ENCODE measurements around the genes CCL28 and NNT.

GRCh38 chr5:42798036-42798711, 13.5 kb downstream of the SELENOP start:
- PRO-cap, result no peak

GRCh38 chr5:42800735-42801332, 10.9 kb downstream of the SELENOP start:
- PRO-cap, result no peak

DNA sequence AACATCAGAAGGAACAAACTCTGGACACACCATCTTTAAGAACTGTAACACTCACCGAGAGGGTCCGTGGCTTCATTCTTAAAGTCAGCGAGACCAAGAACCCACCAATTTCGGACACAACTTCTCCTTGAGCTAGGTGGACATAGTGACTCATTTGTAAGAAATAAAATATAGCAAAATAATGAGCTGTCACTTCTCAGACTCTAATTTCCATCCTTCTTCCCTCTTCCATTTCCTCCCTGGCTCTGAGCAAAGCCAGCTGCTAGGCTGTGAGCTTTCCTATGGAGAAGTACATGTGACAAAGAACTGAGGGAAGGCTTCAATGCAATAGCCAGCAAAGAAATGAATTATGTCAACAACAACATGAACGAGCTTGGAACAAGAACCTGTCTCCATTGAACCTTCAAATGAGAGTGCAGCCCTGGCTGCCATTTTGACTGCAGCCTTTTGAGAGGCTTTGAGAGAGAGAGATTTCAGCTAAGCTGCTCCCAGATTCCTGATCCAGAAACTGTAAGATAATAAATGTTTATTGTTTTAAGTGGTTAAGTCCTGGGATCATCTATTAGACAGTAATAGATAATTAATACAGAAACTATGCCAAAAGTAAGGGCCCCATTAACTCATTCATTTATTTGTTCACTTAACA, 26.0 kb upstream of the SELENOP start:
- PRO-cap, result no peak

DNA sequence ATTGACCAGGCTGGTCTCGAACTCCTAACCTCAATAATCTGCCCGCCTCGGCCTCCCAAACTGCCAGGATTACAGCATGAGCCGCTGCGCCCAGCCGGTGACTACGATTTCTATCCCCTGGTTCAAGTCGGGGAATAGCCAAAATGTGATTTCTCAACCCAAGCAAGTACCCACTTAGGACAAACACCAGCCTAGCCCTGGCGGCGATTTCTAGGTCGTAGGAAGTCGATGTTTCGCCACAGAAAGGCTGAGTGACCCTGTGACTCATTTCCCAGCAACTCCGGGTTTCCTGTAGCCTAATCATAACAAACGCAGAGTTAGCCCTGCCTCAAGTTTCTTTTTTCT, 47.0 kb downstream of the ANXA2R start:
- PRO-cap, result bidirectional peak, plus-strand start outside the sequence, minus-strand start at position 227 of the sequence

GRCh38 chr5:43041214-43041383, 980 bp upstream of the ANXA2R start:
- PRO-cap, result no peak

GRCh38 chr5:43041643-43042425, 1.7 kb upstream of the ANXA2R start:
- PRO-cap, result bidirectional peak, plus-strand start at chr5:43042031, minus-strand start at chr5:43041754; bidirectional peak, plus-strand start at chr5:43042617, minus-strand start at chr5:43042351

DNA sequence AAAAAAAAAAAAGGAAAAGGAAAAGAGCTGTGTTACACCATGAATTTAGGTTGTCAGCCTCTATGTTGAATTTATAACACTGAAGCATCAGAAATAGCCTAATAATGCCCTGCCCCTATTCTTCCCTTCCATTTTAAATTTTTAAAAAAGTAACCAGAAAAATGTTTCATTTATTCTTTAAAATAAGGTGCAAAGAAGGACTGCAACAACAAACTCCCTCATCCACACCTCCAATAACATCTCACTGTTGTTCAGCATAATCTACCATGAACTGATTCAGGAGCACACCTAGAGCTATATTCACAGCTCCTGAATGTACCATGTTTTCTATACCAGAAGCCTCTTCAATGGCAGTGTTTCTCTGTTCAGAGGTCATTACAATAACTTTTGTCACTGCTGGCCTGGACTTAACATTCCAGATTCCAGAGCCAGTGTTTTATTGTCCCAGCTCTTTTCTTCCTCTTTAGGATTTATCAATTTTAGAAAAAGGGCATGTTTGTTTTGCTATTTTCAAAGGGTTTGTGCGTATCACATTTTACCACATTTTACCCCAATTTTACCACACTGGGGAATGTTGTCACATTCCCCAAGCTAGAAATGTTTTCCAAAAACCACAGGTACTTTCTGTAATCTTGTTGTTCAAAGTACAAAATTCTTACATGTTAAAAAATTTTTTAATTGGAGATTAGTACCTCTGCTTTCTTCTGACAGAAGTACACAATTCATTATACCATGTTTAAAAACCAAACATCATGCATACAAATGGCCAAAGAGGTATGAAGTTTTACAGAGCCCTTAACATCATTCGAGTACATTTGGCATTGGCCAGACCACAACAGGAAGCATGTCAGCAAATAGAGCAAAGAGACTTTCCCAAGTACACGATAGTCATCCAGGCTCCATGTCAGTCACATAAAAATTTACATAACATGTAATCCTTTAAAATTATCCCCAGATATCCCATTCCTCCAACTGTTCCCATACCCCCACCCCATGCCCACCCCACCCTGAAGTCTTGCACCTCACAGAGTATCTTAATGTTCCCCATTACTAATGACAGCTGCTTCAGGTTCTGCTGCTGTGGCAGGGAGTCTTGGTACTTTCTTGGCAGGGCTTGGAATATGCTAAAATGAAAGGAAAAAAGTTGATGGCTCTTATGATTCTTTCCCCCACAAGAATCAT, 22.7 kb downstream of the HMGCS1 start:
- PRO-cap, result no peak

GRCh38 chr5:43412080-43412616, at the start of gene CCL28:
TSS of gene CCL28 (minus strand) at chr5:43412391.
- PRO-cap, result no peak

DNA sequence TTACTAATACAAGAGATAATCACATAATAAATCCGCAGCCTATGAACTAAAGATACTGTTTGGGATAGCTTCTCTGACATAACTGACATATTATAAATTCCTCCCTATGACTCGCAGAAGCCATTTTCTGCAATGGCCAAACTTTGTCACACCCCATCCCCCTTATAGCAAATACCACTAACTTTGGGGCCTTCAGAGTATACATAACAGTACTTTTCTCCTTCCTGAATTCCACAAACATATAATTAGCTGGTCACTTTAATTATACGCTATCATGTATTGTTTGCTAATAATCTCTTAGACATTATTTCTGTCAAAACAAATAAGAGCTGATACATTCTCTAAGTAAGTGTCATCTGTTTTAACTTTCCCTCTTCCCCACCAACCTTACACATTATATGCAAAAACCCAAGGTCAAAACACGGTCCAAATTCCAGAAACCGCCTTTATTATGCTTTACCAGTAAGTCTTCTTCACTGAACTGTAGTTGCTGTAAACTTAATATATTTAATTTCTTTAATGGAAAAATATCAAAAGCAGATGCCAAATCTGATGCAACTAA, 994 bp downstream of the TMEM267 start:
- PRO-cap, result no peak

DNA sequence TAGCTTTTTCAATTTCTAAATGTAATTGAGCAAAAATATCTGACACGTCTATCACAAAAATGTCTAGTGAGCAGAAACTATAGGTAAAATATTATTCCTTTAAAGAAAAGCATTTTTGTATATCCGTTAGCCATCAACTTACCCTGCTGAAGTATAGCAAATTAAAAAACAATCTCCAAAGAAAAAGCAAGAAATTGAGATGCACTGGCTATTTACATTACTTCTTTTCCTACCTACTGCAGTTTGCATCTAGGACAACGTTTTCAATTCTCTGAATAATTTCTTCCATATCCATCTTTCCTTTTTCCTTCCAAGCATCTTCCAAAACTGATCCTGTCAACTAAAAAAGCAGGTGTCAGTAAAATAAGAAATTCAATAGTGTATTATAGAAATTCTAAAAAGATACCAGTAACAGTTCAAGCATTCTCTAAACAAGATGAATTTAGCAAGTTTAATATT, 20.4 kb upstream of the C5orf34 start:
- PRO-cap, result no peak

DNA sequence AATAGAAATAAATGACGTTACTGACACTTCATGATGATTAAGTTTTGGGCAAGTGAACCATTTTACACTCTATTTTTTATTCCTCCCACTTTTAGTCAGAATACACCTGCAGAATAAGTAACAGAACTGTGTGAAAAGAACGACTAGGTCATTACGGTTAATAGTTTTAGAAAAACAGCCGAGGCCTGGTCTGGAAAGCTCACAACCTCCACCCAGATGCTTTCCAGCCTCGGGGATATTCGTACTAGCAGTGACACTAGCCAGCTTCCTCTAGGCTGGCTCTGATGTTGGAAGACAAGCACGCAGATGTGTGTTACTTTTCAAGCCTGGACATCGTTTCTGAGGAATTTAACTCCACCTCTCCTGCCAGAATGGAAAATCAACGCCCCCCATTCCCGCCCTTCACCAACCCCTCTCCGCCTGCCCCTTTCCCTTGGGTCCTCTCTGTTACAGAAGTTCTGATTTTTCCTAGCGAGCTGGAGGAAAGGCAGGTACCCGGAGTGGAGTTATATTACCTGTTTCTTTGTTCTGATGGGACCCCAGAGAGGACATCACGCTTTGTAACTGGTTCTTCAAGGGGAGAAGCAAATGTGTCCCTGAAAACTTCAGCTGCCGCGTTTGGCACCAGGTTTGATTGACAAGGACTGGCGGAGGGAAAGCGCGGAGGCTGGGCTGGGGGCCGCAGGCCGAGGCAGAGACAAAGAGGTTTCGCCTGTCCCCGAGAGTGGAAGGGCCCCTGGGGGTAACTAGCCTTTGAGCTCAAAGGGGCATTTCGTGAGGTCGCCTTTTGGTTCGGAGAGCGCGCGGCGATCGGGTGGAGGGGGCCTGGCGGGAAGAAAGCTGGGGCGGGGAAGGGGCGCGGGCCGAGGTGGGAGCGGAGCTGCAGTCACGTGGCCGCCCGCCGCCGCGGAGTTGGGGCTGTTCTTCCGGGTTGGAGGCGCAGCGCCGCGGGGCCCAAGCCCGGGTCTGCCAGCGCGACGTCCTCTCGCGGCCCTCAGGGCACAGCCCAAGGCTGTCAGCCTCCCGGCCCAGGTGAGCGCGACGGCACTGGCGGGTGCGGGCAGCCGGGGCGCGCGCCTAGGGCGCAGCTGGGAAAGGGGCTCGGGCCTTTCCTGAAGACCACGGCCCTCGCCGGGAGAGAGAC, at the start of gene NNT:
NNT (plus strand) TSS at position 918 of the 1,144 bp plus-strand sequence.
- PRO-cap, result bidirectional peak, plus-strand start at position 273 of the sequence, minus-strand start at position 246 of the sequence; bidirectional peak, plus-strand start at position 923 of the sequence, minus-strand start at position 842 of the sequence

GRCh38 chr5:44384811-44385494, 4.3 kb downstream of the FGF10 start:
- PRO-cap, result no peak

- PRO-cap, result no peak
These were observed 112.5 kb upstream of the EMB start for GRCh38 chr5:50553436-50554205.

- PRO-cap, result no peak
These were observed 72.9 kb upstream of the PARP8 start for GRCh38 chr5:50593495-50593926.

DNA sequence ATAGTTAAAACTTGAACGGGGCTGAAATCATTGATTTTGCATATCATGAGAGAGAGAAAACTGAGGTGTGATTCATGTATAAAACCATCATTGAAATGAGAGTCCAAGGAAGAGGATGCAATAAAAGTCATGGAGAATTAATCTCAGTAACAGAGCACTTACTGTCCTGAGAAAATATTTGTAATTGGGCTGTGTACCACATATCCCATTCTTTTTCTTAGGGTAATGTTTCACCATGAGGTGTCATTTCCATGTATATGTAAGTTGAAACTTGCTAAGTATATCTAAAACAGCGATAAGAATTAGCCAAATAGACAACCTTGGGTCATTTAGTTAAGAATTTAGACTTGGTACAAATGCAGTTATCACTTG, 174.2 kb downstream of the PARP8 start:
- PRO-cap, result no peak

GRCh38 chr5:52668735-52669319, 118.9 kb upstream of the ITGA1 start:
- PRO-cap, result no peak

DNA sequence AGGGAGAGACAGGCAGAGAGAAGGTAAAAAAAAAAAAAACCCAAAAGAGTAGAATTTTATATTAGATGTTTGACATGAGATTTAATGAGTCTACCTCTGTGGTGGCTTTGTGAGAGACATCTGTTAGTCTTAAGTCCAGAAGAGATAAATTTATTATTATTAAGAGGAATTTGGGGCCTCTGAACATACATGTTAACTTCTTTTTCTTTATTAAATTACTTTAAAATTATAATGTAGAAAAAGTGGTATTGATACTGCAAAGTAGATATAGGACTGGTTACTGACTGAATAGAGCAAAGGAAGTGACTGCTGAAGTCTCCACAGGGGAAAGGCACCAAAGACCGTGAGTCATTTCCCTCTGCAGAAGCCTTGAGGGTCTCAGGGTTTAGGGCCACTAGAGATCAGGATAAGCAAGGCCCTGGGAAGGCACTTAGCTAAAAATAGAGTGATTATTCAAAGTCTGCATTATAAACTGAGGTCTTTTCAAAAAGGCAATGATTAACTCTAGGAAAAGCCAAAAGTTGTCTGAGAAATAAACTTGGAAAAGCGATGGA, 44.8 kb upstream of the ITGA1 start:
- PRO-cap, result no peak

GRCh38 chr5:52799840-52800635, 12.3 kb downstream of the ITGA1 start:
- PRO-cap, result bidirectional peak, plus-strand start at chr5:52800158, minus-strand start at chr5:52799987

DNA sequence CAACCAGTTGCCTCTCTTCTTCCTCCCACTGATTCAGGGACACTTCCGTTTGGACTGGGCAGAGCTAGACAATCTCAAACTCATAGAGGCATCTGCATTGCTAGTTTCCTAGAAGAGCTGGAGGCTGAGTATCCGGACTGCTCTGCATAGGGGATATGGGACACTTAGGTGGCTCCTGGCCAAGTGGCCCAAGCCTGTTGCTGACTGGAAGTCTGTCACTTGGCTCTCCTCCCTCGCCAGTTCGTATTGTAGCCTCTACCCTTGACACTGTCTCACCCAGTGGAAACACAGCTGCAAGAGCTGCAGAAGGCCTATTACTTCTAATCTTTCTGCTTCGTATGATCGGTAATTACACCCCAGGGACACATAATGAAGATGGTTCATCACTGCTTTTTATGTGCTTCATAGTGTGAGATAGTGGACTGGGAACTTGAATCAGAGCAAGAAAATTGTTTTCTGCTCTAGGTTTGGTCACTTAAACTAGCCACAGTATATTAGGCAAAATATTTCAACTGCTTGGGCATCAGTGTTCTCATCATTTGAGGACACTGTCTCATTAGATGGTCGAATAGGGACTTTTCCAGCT, 34.8 kb downstream of the ITGA1 start:
- PRO-cap, result no peak

- PRO-cap, result no peak
These were observed 864 bp upstream of the FST start for GRCh38 chr5:53479486-53480044.

All from natural killer cell (primary cell).